HL-60 (cell line): Measurements from ENCODE around the genes MRGPRG, MRGPRE, ART5, RRM1, TRIM21, OR51E1, OR52R1 and OR51A7.

DNA sequence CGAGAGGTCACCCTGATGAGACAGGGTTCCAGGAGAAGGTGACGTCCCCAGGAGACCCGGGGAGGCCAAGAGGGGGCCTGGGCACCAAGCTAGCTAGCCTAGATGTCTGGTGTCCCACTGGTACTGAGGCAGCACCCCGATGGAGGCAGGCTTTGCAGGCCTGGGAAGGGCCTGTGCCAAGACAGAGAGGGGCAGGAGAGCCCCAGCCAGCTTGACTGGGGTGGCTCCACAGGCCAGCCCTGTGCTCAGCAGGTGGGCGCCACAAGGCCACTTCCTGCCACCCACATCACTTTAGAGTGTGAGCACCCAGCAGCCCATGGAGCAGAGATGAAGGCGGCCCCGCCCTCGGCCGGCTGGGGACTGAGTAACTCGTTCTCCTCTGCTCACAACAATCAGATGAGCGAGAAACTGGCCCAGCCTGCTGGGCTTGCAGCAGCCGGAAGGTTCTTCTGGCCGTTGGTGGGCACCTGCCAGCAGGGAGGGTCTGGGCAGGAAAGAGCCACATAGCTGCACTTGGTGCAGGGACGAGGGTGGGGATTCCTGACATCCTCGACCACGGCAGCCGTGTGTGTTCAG is 7.7 kb downstream of the OSBPL5 start:
- RRBS: 29% methylated on average over 3 of the region's 17 CpGs

- RRBS: 37% methylated on average over 6 of the region's 23 CpGs
Observed at GRCh38 chr11:3218549-3219016, at the start of gene MRGPRG. Gene MRGPRG (minus strand): TSS chr11:3218813.

- RRBS: 68% methylated on average over 3 of the region's 45 CpGs
Observed at GRCh38 chr11:3231831-3232805, at the start of gene MRGPRE. Gene MRGPRE (minus strand): TSS chr11:3232417.

- RRBS: no CpG with 5 or more reads among the region's 77 CpGs
Observed at GRCh38 chr11:3580776-3581503, 60.9 kb downstream of the ART5 start.

GRCh38 chr11:3613779-3614410 is 27.9 kb downstream of the ART5 start:
- RRBS: no CpG with 5 or more reads among the region's 7 CpGs

GRCh38 chr11:3614463-3614985 is 27.3 kb downstream of the ART5 start:
- RRBS: no CpG with 5 or more reads among the region's 7 CpGs

- RRBS: 21% methylated on average over 22 of the region's 53 CpGs
Observed at GRCh38 chr11:3641727-3642471, at the start of gene ART5. Gene ART5 (minus strand): TSS chr11:3641992.

- RRBS: no CpG with 5 or more reads among the region's 18 CpGs
Observed at GRCh38 chr11:3795932-3796685, 1.2 kb downstream of the NUP98 start.

DNA sequence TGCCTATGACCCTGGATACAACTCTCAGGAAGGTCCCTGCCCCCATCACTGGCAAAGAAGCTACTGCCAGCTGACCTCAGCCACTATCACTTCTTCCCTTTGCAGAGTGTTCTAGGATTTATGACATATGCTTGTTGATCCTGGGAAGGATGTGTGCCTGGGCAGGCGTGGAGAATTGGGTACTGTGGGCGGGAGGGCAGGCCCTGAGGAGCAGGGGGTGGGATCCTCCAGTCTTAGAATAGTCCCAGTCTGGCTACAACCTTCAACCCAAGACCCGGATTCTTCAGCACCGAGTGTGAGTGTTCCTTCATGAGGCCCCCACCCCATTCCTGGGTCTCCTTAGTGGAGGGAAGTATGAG is 7.6 kb downstream of the PGAP2 start:
- RRBS: no CpG with 5 or more reads among the region's 4 CpGs

DNA sequence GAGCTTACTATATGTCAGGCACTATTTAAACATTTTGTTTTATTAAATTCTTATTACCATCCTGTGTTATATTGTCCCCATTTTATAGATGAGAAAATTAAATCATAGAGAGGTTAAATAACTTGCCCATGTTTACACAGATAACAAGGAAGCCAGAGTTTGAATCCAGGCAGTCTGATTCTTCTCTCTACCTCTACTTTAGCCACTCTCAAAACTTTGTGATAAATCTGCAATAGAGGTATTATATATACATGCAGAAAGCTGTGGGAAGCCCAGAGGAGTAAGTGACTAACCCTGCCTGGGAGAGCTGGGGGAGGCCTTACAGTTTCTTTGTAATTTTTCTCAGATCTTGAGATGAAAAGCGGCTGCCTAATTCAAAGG is 4.8 kb downstream of the STIM1 start:
- RRBS: no CpG with 5 or more reads among the region's 1 CpG

GRCh38 chr11:3946276-3947030 is 91.0 kb downstream of the STIM1 start:
- RRBS: no CpG with 5 or more reads among the region's 3 CpGs

DNA sequence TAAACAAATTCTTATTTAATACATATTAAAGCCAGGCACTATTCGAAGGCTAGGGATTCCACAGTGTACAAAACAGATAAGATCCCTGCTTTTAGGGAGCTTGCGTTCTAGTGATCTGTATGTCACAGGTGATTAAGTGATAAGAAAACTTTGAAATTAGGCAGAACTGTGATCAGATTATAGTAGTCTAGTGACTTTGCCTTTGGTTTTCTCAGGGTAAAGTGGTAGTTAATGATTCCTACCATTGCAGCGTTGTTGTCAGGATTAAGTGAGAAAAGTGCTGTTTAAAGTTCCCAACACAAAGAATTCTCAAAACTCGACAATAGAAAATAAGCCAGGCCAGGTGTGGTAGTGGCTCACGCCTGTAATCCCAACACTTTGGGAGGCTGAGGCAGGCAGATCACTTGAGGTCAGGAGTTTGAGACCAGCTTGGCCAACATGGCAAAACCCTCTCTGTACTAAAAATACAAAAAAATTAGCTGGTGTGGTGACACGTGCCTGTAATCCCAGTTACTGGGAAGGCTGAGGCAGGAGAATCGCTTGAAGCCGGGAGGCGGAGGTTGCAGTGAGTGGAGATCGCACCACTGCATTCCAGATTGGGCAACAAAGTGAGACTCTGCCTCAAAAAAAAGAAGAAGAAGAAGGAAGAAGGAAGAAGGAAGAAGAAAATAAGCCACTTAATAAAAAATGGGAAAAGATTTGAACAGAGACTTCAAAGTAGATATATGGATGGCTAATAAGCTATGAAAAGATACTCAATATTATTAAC is 119.4 kb upstream of the RRM1 start:
- RRBS: no CpG with 5 or more reads among the region's 10 CpGs

DNA sequence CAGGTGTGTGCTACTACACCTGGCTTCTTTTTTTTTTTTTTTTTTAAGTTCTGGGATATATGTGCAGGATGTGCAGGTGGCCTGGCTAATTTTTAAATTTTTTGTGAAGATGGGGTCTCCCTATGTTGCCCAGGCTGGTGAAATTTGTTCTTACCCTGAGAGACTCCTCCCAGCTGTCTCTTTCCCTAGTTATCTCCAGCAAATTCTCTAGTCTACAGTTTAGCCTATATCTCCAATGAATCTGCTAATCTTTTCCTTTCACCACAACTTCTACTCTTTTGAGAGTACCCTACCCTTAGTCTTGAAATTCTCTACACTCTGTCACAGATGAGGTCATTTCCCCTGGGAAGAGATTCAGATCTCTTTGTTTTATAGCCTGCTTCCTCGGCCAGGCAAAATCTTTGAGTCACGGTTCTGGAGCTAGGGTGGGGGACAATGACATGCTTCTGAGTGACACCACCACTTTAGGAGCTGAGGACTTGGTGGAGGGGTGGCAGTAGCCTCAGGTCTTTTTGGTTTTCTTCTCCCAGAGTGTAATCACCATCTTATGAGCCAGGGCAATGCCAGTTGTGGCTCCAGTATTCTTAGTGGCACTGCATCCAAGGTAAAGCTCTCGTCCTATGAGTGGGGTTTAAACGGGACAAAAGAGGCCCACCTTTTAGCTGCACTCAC is 98.7 kb upstream of the RRM1 start:
- RRBS: no CpG with 5 or more reads among the region's 4 CpGs

GRCh38 chr11:4094544-4095396 is at the start of gene RRM1:
Gene RRM1 (plus strand): TSS chr11:4094799.
- RRBS: 4% methylated on average over 4 of the region's 64 CpGs

- RRBS: 6% methylated on average over 7 of the region's 19 CpGs
Observed at GRCh38 chr11:4393171-4394037, at the start of gene TRIM21. Gene TRIM21 (minus strand): TSS chr11:4393702.

DNA sequence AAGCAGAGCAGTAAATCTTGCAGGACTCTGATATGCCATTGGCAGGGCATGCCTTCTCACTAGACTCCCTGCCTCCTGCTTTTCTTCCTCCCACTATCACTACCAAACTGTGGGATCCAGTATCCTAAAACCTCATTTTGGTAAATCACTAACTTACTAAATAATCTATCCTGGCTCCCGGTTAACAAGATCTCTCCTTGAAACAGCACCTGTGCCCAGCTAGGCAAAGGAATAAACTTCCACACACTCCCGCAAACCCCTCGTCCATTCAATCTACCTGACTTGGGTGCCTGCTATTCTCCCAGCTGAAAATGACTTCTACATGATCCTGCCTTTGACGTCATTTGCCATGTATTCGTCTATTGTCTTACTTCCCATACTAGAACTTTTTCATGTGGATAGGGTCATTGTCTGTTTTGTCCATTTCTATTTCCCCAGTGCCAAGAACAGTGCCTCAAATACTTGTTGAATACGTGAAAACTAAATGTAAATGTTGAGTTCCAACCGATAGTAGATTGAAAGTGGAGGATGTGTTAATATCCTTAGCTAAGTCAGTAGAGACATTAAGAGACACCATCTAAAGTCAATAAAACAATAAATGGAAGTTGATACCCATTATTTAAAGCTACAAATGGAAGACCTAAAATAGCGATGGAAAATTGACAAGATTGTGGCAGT is 1.0 kb downstream of the TRIM68 start:
- RRBS: no CpG with 5 or more reads among the region's 8 CpGs

DNA sequence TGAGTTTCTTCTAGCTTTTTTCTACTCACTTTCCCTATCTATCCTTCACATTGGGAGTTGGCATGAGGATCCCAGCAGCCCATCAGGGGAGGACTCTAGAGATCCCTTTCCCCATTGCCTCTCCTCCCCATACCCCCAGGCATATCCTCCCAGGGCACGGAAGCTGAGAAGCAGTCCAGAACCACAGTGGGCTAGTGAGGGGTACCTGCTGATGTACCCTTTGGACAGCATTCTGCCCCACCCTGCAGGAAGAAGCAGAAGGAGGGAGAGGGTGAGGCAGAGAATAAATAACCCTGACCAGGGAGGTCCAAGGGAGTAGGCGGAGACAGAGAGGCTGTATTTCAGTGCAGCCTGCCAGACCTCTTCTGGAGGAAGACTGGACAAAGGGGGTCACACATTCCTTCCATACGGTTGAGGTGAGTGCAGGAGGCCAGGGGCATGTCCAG is at the start of gene OR51E1:
Gene OR51E1 (plus strand): TSS at position 368 of the 446 bp plus-strand sequence.
- RRBS: no CpG with 5 or more reads among the region's 3 CpGs

GRCh38 chr11:4804197-4804813 is at the start of gene OR52R1:
Gene OR52R1 (minus strand): TSS chr11:4804380.
- RRBS: no CpG with 5 or more reads among the region's 4 CpGs

DNA sequence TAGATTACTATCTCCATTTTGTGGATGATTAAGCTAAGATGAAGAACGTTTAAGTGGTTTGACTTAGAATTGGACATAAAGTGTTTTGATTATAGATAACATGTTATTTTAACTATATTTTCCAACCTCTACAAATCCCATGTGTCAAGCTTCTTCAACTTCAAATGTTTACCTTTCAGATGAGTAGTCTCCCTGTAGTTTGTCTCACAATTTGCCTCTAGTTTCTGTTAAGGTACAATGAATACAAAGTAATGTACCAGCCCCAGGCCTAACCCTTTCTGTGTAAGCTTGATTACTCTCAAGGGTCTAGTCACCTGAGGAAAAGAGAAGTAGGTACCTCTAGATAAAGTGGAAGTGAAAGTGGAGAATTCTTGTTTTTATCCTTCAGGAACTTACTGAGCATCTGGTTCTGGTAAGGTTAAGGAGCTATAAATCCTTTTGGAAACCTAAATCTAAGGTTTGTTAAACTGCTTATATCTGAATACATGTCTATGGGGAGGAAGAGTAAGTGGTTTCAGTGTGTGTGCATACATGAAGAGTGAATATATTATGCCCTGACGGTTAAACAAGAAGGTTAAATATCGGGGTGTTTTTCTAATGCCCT is at the start of gene OR51A7:
Gene OR51A7 (plus strand): TSS at position 396 of the 604 bp plus-strand sequence.
- RRBS: no CpG with 5 or more reads among the region's 3 CpGs